Bronchial lymph node (tissue), 1 donor: ENCODE measurements around a stretch of chr14.

GRCh38 chr14:102828082-102828526, 50.9 kb downstream of the TRAF3 start:
- PRO-cap, result no peak

DNA sequence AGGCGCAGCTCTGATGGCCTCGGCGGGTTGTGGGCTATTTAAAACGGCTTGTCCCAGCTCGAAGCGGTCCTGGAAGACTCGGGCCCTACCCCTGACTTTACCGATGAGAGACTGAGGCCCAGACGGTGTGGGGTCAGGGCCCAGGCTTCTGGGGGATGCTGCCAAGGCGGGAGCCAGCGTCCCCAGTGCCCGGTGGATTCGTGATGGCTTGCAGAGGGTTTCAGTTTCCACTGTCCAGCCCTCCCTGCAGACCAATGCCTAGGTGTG, 654 bp upstream of the CDC42BPB start:
- PRO-cap, result no peak

DNA sequence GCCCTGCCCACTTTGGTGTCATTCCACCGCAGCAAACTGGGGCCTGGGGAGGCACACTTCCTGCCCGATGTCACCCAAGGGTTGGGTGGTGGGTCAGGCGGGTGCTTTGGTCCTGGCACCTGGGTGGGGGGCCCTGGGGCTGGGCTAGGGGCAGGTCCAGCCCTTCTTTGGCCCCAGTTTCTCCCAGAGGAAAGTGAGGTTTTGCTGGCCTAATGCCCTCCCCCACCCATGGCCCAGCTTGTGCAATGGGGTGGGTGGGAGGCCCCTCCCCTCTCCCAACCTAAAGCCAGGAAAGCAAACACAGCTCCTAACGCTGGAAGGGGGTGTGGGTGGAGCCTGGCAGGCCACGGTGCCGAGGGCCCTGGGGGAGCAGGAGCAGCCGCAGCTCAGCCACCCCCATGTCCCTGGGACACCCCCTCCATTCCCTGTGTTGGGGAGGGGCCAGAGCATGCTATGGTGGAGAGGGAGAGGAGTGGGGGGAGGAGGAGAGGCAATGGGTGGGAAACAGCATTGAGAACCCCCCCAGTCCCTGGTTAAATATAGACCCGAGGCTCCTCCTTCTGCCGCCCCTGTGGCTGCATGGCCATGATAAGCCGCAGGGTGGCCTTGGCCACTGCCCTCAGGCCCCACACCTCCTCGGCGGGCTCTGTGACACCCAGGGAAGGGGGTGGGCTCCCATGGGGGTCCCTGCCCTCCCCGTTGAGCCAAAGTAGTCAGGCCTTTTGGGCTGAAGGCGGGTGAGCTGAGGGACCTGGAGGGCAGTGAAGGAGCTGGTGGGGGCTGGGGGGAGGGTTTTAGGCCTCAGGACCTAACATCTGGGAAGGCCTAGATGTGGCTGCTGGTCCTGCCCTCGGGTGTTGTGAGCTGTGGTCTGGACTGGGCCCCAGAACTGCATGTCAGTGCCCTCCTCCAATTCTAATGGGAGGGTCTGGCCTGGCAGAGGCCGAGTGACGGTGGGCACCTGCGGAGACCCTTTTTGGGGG, 4.8 kb downstream of the EXOC3L4 start:
- PRO-cap, result no peak

- PRO-cap, result bidirectional peak, plus-strand start at chr14:103104002, minus-strand start at chr14:103103722
Observed at GRCh38 chr14:103103515-103104497, 9.3 kb downstream of the EXOC3L4 start.

GRCh38 chr14:103107229-103107897, 12.8 kb downstream of the EXOC3L4 start:
- PRO-cap, result no peak

GRCh38 chr14:103107997-103108594, 13.6 kb downstream of the EXOC3L4 start:
- PRO-cap, result no peak

DNA sequence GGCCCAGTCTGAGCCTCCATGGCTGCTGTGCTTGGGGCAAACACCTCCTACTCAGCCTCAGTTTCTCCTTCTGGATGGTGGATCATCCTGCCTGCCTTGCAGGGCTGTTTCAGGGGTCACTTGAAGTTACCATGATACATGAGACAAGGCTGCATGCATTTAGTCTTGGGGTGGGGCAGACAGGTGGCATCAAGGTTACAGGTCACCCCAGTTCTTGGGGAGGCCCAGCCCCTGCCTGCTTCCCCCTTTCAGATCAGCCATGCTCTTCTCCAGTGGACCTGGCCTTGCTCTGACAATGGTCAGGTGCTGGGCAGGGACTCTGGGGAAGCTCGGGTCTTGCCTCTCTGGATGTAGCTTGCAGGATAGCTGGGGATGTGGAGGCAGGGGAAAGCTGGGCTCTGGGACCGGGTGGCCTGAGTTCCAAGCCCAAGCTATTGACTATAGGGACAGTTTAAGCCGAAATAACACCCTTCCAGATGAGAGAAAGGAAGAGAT, 1.8 kb downstream of the TNFAIP2 start:
- PRO-cap, result no peak

GRCh38 chr14:103130962-103131531, 7.8 kb downstream of the TNFAIP2 start:
- PRO-cap, result no peak

- PRO-cap, result no peak
Observed at GRCh38 chr14:103138432-103139513, 15.5 kb downstream of the TNFAIP2 start.

DNA sequence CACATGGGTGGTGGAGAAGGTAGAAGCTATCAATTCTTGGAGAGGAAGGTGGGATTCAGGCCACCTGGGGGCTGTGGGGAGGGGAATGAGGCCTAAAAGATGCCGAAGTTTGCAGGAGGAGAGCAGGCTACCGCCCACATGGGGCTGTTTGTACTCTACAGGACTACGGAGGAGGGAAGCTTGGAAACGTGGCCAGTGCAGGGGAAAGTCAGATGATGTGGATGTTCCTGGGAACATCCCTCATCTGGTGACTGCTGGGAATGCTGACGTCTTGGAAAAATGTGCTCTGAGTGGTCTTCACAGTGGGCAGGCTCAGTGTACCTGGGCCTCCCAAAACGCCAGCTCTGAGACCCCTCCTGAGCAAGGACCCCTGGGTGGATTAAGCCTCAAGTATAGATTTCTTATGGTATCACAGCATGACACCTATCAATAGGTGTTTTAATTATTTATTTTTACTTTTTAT, 78.6 kb downstream of the TNFAIP2 start:
- PRO-cap, result no peak

GRCh38 chr14:103213283-103213781, 90.1 kb downstream of the TNFAIP2 start:
- PRO-cap, result no peak

DNA sequence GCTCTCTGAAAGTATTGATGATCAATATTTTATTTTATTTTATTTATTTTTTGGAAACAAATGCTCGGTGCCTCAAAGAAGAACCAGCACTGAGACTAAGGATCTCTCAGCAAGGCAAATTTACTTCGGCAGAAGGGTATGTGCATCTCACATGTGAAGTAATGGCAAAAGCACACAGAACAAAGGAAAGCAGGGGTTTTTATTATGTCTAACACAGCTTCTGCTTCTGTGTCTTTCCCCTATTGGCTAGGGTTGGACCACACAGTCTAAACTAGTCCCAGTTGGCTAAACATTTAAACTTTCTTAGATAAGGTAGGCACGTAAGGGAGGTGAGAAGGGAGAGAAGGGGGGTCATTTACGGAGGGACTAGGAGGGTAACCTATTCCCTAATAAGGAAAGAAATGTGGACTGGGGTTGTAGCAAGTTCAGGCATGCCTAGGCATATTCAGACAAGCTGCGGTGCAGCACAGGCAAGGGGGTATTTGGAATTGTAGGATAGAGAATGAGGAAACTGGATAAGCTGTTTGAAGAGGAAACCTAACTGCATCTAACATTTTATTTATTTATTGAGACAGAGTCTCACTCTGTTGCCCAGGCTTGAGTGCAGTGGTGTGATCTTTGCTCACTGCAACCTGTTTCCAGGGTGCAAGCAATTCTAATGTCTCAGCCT, 90.1 kb upstream of the EIF5 start:
- PRO-cap, result no peak

- PRO-cap, result no peak
Observed at GRCh38 chr14:103314393-103314902, 19.6 kb upstream of the EIF5 start.

DNA sequence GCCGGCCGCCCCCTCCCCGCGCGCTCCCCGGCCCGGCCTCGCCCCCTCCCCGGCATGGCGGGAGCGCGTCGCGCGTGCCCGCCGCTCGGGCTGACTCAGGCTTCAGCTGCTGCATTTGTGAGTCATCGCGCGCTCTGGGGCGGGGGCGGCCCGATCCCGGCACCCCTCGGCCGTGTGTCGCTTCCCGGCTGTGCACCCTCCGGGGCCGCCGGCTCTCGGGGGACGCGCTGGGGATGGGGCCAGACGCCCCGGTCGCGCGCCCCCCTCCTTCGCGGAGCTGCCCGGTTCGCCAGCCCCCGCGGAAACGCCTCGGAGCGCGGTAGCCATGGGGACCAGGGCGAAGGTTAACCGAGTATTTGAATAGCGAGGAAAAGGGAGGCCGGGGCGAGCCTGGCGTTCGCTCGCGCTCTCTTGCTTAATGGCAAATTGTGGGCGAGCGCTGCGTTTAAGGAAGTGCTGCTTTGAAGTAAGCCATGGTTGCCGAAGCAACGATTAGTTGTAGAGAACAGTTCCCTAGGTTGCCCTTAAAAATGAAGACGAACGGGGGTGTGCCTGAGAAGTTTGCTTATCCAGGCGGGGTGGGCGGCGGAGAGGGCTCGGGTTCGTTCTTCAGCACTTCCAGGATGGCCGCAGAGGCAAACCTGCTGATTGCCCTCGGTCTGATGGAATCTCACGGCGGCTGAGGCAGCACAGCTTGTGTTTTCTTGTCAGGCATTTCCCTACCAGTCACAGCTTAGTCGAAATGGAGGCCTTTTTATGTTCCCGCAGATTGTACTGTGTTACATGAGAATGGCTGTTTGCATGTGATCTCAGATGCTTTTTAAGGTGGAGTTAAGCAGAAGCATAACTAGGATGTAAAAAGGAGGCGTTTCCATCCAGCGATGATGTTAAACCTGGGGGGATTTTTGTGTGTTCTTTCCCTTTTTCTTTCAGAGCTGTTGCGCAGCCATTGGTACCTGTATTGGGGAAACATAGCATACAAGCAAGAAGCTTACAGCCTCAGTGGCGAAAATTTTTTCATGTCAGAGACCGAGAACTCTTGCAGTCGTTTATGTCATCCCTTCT, 1.0 kb downstream of the EIF5 start:
- PRO-cap, result bidirectional peak, plus-strand start at position 120 of the sequence, minus-strand start at position 87 of the sequence; bidirectional peak, plus-strand start at position 370 of the sequence, minus-strand start at position 306 of the sequence; bidirectional peak, plus-strand start at position 418 of the sequence, minus-strand start at position 420 of the sequence; unidirectional peak, minus-strand start at position 672 of the sequence; unidirectional peak, minus-strand start at position 728 of the sequence; unidirectional peak, minus-strand start at position 795 of the sequence

DNA sequence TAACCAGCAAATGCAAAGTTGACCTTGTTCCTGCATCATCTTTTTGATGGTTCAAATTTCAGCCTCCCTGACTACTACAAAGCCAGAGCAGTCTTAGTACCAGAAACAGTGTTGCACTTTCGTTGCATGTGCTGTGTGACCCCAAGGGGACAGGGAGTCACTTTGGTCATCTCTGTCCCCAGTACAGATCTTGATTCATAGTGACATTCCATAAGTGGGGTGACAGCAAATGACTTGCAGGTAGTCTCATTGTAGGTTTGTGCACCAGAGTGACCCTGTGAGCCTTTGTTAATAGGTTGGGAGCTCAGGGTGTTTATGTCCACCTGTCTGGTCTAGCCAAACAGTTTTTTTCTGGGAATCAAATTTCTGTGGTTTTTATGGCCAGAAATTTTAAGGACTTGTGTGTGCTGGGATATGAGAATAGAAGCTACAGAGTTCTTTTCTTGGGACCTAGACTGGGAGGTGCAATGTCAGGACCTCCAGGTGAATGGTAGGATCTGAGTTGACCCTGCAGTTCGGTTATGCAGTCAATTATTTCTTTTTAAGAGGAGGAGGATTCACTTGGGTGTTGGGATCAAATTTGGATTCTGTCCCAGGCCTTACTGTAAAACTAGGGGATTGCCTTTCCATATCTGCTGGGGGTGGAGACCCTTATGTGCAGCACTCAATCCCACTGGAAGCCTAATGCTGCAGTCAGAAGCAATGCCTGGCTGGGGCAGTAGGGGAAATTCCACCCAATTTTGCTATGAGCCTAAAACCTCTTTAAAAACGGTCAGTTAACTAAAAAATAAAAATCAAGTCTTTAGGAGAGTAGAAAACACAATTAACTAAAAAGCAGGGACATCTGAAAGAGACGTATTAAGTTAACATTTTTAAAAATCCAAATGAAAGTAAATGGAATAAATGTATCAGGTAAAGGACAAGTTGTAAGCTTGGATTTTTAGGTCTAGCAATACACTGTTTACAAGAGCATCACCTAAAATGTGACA, 10.2 kb downstream of the EIF5 start:
- PRO-cap, result no peak

- PRO-cap, result no peak
Observed at GRCh38 chr14:103395360-103395595, 10.1 kb downstream of the MARK3 start.

DNA sequence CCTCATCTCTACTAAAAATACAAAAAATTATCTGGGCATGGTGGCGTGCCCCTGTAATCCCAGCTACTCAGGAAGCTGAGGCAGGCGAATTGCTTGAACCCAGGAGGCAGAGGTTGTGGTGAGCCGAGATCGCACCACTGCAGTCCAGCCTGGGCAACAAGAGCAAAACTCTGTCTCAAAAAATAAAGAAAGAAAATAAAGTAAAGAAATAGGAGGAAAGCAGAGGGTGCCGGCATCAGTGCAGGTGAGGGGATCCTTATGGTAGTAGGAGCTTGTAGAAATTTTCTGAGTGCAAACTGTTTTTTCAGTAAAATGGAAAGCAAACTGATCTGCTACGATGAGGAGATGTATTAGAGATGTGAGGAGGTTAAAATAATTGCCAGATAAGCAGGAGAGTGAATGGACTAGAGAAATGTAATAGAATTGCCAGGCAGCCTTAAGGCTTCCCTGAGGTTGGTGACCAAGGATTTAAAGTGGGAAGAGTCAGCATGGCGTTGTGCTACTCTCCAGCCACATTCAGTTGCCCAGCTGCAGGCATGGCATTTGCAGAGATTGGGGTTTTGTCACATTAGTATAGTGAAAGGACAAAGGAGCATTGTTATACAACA, 31.5 kb downstream of the MARK3 start:
- PRO-cap, result no peak

DNA sequence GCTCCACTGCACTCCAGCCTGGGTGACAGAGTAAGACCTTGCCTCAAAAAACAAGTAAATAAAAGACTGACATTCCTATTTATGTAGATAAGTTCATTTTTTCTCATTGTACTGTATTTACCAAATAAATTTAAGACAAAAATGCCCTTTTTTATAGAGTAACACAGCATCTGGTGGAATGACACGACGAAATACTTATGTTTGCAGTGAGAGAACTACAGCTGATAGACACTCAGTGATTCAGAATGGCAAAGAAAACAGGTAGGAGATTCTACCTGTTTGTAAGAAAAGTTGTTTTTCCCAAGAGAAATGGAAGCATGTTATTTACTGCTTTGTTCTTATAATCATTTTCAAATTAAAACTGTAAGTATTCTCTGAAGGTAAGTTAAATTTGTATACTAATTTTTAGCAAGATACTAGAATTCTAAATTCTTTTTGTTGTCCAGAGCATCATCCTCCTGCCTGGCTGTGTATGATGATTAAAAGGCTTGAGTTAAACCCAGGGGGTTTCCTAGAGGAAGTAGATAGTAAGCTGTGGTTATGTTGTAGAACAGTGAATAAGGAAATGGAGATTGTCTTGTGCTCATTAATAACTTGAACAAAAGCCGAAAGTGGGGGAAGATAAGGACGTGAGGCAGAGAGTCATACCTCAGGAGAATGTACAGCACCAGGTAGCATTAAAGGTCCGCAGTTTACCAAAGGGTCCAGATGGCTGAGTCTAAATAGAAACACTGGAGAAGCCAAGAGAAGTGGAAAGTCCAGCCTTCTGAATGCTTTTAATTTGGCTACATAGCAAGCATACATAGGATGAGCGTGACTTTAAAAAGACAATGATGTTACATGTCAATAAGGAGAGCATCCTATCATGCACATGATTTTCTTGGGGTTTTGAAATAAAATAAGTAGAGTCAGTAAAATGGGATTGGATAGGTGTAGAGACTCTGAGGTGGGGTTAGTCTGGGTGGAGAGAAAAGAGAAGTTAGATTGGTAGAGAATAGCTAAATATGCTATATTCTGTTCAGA, 42.1 kb downstream of the CKB start:
- PRO-cap, result no peak

- PRO-cap, result no peak
Observed at GRCh38 chr14:103488716-103489996, 33.5 kb downstream of the CKB start.

DNA sequence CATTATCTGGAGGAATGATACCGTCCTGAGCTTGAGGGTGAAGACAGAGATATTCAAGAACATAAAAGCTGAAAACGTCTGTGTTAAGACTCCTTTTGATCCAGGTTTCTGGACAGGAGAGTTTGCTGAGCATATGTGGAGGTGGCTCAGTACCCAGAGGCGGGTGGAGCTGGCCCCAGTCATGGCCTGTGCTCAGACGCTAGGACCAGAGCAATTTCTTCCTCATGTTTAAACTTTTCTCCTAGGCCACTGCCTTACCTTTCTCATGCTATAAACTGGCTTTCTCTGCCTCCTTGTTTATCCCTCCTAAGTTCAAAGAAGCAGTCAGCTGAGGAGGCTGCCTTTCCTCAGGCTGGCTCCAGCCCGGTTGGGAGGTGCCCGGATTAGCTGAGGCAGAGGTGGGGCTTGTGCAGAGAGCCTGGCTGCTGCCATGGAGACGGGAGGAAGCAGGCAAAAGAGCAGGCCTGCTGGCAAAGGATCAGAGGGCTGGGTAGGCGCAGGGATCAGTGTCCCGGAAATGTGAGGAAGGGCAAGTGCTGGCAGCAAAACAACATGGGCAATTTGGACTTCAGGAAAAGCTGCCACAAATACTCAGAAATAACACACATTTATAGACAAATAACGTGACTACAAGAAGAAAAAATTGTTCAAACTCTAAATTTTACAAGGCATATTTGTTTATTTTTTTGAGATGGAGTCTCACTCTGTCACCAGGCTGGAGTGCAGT, 13.8 kb downstream of the COA8 start:
- PRO-cap, result no peak